SK-MEL-5 (cell line): ENCODE data around the gene FAM171A1.

RAMPAGE:
- cytosol, long total RNA, result no peak
- long total RNA, result no peak
- nucleus, long total RNA, result no peak
Measured at GRCh38 chr10:14535699-14536166, 205.0 kb upstream of the FRMD4A start.

GRCh38 chr10:14546764-14547501 lies 216.2 kb upstream of the FRMD4A start:
RAMPAGE:
- cytosol, long total RNA, result no peak
- long total RNA, result no peak
- nucleus, long total RNA, result no peak

RAMPAGE:
- cytosol, long total RNA, result no peak
- long total RNA, result no peak
- nucleus, long total RNA, result no peak
Measured at GRCh38 chr10:14600745-14601021, 174.0 kb downstream of the FAM107B start.

DNA sequence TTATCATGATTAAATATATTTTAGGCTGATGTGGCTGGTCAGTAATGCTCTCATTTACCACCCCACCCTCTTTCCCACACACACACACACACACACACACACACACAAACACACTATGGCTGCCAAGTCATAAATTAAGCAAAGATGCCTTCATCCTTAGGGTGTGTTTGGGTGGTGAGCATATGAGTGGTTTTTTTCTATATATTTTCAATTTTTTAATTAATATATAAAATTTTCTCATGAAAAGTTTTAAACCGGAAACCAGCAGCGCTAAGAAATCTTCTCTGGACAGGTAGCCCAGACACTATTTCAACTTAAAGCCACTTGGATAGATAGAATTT lies 171.8 kb downstream of the FAM107B start:
RAMPAGE:
- cytosol, long total RNA, result no peak
- long total RNA, result no peak
- nucleus, long total RNA, result no peak

GRCh38 chr10:14617714-14618002 lies 157.0 kb downstream of the FAM107B start:
RAMPAGE:
- cytosol, long total RNA, result no peak
- long total RNA, result no peak
- nucleus, long total RNA, result no peak

DNA sequence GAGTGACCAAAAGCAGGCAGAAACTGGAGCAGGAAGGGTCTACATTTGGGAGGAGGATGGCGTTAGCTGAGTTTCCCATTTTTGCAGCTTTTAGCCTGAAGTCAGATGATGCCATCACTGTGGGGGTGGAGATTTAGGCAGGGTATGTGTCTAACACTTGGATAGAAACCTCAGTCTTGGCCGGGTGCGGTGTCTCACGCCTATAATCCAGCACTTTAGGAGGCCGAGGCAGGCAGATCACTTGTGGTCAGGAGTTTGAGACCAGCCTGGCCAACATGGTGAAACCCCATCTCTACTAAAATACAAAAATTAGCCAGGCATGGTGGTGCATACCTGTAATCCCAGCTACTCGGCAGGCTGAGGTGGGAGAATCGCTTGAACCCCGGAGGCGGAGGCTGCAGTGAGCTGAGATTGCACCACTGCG lies 140.1 kb downstream of the FAM107B start:
RAMPAGE:
- cytosol, long total RNA, result no peak
- long total RNA, result no peak
- nucleus, long total RNA, result no peak

RAMPAGE:
- cytosol, long total RNA, result no peak
- long total RNA, result no peak
- nucleus, long total RNA, result no peak
Measured at GRCh38 chr10:14773784-14774625, 692 bp downstream of the FAM107B start.

RAMPAGE:
- cytosol, long total RNA, result no peak
- long total RNA, result no peak
- nucleus, long total RNA, result no peak
Measured at GRCh38 chr10:14953247-14953970, 487 bp downstream of the DCLRE1C start.

DNA sequence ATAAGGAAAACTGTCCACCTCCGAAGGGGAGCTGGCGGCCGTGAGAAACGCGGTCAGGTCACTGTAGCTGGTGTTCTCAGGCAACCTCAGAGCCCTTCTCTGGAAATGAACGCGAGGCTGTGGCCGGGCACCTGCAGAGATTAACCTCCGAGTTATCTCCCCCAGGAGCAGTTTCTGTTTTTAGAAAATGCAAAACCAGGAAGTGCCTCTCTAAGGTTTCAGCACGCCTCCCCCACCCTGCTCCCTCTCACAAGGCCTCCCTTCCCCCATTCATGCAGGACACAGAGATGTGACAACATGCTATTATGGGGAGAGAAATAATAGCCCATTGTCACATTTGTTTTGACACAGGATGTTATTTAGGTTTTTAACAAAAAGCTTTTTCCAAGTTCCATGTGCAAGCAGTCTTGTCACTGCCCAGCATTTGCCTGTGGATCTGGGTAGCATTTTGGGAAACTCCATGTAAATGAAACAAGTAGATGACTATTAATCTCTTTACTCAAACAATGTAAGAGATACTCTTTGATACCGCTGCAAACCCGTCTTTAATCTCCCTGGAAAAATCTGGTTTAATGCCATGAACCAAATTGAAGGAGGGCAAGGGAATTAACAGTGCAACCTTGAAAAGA lies 86.4 kb upstream of the NMT2 start:
RAMPAGE:
- cytosol, long total RNA, result no peak
- long total RNA, result no peak
- nucleus, long total RNA, result no peak

DNA sequence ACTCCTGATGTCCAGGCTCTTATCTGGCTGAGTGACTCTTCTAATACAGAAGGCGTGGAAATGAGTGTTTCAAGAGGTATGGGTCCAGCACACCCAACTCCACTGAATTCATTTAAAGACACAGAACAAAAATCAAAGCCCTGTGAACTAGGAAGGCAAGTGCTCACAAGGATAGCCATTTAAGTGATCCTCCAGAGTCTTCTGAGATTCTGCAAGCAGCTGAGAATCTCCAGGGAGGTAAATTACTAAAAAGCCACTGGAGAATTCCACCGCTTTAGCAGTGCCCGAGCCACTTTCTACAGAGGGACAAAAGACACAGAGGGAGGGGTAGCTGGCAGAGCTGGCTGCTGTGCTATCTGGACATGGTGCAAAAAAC lies 24.5 kb downstream of the FAM171A1 start:
RAMPAGE:
- cytosol, long total RNA, result no peak
- long total RNA, result no peak
- nucleus, long total RNA, result no peak

DNA sequence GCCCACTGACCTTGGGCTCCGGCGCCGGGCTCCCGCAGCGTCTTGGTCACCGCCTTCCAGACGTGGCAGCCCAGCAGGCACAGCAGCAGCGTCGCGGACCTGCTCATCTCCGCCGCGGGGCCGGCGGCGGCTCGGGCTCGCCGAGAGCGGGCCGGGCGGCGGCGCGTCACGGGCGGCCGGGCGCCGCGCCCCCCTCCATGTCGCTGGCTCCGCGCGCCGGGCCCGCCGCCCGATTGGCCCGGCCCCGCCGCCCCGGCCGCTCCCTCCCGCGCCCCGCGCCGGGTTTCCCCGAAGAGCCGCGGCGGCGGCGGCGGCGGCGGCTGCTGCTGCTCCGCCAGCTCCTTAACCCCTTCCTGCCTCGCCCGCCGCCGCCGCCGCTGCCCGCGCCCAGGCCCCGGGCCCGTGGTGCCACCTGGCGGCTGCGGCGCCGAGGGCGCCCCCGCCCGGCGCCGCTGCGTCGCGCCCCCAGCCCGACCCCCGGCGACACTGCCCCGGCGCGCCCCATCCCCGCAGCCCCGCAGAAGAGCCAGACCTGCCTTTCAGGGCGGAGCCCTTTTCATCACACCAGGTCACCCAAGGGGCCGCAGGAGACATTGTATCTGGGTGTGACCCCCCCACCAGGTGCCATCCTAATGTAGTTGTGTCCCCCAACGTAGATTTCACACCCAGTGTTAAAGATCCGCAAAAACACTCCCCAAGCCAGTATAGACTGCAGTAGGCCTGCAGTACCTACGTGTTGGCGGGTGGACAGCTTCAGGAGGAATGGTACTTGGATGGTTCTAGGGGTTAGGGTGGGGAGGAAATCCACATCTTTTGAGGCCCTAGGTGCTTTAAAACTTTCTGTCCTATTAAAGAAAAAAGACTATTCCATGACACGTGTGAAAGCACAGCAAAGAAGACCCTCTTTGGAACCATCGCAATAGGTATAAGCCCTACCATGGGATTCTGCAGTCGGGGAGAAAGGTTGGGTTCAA lies at the start of gene FAM171A1:
TSS of gene FAM171A1 (minus strand) at position 344 of the 974 bp plus-strand sequence.
RAMPAGE:
- cytosol, long total RNA, result no peak
- long total RNA, result no peak
- nucleus, long total RNA, result no peak

DNA sequence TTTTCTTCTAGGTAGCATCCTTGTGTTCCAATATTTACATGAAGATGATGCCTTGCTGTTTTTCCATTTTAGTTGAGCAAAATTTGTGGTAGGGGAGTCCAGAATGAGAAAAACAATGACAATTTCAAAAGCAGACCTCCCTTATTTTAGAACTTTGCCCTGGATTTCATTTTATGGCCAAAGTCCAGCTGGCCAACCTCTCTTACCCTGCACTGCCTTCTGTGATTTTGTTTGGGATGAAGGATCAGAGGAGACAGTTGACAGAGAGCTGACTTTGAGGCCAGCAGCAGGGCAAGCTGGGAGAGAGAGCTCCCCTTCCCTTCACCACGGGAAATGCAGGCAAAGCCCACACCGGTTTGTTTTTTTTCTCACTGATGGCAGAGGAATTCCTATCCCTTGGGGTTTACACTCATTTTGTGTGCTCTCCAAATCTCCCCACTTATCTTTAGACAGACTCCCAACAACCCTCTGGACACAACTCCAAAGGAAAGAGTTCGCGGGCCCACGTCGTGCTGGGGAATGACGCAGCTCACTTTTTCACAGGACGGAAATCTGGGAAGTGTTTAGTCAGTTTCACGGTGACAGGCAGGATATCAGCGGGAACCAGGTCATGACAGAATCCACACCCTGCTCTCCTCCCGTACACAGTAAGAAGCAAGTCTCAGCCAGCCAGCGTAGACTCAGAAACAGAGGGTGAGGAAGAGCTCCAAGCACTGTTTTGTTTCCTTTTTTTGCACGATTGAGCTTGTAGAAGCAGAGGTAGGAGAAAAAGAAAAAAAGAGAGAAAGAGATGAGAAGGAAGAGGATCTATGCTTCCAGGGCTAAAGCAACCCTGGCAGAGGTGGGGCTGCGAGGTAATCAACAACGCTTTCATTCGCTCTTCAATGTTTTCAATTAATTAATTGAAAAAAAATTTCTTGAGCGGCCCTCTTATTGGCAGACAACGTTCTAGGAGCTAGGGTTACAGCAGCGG lies 68.3 kb upstream of the FAM171A1 start:
RAMPAGE:
- cytosol, long total RNA, result no peak
- long total RNA, result no peak
- nucleus, long total RNA, result no peak

RAMPAGE:
- cytosol, long total RNA, result no peak
- long total RNA, result no peak
- nucleus, long total RNA, result no peak
Measured at GRCh38 chr10:15468829-15469132, 97.7 kb upstream of the FAM171A1 start.

RAMPAGE:
- cytosol, long total RNA, result no peak
- long total RNA, result no peak
- nucleus, long total RNA, result no peak
Measured at GRCh38 chr10:15515219-15515797, 144.2 kb upstream of the FAM171A1 start.

RAMPAGE:
- cytosol, long total RNA, result no peak
- long total RNA, result no peak
- nucleus, long total RNA, result no peak
Measured at GRCh38 chr10:15539467-15539736, 168.3 kb upstream of the FAM171A1 start.

RAMPAGE:
- cytosol, long total RNA, result no peak
- long total RNA, result no peak
- nucleus, long total RNA, result no peak
Measured at GRCh38 chr10:16787271-16788042, 29.8 kb downstream of the RSU1 start.

GRCh38 chr10:16891796-16892403 lies 74.7 kb upstream of the RSU1 start:
RAMPAGE:
- cytosol, long total RNA, result no peak
- long total RNA, result no peak
- nucleus, long total RNA, result no peak

GRCh38 chr10:16950990-16951599 lies 133.9 kb upstream of the RSU1 start:
RAMPAGE:
- cytosol, long total RNA, result no peak
- long total RNA, result no peak
- nucleus, long total RNA, result no peak

DNA sequence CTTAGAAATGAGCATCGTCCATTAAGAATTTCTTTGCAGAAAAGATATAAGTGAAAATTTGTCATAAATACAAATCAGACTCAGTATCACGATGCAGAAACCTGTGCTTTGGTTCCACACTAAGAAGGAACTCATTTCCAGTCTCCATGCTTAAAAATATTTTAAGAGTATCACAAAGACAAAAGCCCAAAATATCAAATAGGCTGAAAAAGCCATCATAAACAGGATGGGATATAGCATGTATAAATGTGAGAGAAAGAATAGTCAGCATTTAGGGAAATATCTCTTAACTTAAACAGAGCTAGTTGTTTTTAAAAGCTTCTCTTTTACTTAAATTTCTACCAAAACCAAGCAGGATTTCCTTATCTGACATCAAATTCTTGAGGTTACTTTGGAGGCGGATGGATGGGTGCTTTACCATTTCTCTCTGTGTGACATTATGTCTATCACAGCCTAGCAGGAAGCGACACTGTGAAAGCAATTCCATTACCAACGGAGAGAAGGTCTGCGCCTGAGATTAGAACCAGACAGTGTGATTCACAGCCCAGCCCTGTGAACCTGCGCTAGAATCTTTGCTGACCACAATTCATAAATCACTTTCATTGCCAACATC lies 126.7 kb downstream of the CUBN start:
RAMPAGE:
- cytosol, long total RNA, result no peak
- long total RNA, result no peak
- nucleus, long total RNA, result no peak

DNA sequence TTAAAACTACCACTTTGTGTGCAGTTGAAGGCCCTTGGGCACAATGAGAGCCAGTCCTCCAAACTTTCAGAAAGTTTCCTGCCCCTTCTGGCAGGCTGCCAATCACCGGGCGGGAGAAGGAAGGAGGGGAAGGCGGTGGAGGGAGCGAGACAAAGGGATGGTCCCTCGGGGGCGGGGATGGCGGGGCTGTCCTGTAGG lies 2.1 kb downstream of the VIM start:
RAMPAGE:
- cytosol, long total RNA, result no peak
- long total RNA, result no peak
- nucleus, long total RNA, result no peak